ENCODE measurements around the gene RAB5IF.

DNA sequence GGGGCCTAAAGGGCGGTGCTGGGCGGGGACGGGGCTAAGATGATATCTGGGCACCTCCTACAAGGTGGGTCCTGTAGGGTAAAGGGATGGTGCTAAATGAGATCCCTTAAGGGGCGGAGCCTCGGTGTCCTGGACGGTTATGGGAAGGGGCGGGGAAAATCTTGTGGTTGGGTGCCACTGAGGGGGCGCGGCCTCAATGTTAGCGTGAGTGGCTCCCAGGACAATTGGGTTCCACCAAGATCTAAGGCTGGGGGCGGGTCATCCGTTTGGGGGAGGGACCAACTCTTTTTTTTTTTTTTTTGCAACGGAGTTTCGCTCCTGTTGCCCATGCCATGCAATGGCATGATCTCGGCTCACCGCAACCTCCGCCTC is 706 bp downstream of the SPAG4 start:
- PRO-cap = no peak

DNA sequence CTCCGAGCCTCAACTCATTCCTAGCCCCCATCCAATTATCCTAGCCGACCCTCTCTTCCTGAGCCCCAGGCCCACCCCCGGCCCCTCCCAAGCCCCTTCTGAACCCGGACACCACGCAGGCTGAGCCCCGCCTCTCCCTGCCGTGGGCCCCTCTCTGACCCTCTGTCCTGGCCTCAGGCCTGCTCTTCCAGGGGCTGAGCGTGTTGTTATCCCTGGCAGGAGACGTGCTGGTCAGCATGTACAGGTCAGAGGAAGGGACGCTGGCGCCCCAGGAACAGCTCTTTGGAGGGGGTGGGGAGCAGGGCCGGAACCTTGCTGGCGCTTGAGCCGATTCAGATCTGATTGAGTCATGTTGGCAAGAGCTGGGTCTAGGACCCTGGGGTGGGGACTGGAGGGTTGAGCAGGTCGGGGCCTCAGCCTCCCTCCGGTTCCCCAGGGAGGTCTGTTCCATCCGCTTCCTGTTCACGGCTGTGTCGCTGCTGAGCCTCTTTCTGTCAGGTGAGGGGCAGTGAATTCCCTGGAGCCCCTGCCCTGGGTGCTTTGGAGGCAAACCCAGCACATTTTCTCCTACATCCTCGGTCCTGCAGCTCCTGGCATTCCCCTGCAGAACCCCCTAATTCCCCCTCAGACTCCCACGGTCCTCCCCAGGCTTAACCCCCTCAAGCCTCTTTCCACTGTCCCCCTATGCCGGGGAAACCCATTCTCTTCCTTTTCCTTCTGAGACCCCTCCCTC is 1.9 kb downstream of the SPAG4 start:
- PRO-cap = no peak

- PRO-cap = no peak
Measured at GRCh38 chr20:35652494-35653222, 12.0 kb downstream of the CPNE1 start.

GRCh38 chr20:35701742-35702532 is 2.7 kb downstream of the ROMO1 start:
- PRO-cap = no peak

DNA sequence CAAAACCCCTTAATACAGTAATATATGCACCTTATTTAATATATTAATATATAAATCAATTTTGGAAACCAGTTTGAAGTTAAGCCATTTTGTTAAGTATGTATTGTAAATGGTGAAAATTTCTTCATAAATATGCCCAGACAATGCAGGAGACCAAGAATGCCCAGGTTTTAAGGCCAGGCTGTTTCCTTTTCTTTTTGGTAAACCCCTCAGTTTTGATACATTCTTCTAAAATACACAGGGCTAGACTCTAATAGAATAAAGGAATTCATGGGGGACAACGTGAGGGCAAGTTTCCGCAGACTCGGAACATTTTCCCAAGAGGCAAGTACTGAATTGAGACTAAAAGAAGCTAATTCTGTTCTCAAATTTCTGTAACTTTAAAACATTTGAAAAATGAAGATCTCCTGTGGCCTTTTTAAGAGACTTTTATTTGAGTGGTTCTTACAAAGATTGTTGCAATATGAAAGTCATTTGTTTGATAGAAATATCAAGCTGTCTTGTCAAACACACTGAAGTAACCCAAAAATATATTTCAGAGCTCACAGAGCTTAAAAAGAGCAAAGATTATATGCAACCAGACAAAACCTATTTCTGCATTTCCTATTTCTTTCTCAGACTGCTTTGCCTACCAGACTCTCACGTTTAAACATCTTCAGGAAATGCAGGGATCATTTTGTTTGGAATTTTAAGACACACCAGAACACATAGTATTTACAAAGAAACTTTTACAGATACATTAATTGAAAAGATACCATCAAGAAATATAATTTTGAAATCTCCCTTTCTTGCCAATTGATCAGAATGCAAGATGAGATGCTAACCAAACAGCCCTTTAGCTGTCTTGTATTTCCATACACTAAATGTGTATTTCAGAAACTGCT is 4.2 kb downstream of the ROMO1 start:
- PRO-cap = no peak

GRCh38 chr20:35726269-35726593 is 15.8 kb downstream of the RBM39 start:
- PRO-cap = no peak

DNA sequence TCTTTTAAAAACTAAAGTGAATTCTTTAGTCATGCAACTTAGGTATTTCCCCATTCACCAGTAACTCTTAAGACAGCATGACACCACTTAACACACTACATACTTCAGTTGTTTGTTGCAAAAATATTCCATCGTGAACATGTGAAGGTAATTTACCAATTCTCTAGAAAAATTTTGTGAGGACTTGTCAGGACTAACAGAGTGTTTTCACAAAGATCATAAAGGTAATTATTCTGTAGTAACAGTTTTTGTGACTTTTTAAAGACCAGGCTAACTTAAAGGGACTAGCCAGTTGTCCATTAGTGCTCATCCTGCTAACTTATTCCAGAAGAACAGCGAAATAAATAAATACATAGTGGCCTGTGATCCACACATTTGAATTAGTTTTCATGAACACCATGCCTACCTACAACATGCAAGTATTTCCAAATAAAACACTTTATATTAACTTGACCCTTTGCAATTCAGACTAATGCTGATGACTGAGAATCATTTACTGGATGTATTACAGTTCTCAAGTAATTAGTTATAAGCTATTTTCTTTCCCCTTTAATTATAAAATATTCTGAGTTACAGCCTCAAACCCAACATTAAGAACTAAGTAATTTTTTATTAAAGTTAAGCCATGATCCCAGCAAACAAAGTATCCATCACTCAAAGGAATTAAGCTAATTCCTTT is 11.9 kb downstream of the RBM39 start:
- PRO-cap = no peak

GRCh38 chr20:35886380-35886998 is 67.8 kb downstream of the SCAND1 start:
- PRO-cap = no peak

GRCh38 chr20:36050221-36051309 is 82.2 kb downstream of the CNBD2 start:
- PRO-cap = bidirectional peak, plus-strand start at chr20:36051073, minus-strand start at chr20:36050960

GRCh38 chr20:36085228-36085599 is 69.3 kb upstream of the EPB41L1 start:
- PRO-cap = no peak

DNA sequence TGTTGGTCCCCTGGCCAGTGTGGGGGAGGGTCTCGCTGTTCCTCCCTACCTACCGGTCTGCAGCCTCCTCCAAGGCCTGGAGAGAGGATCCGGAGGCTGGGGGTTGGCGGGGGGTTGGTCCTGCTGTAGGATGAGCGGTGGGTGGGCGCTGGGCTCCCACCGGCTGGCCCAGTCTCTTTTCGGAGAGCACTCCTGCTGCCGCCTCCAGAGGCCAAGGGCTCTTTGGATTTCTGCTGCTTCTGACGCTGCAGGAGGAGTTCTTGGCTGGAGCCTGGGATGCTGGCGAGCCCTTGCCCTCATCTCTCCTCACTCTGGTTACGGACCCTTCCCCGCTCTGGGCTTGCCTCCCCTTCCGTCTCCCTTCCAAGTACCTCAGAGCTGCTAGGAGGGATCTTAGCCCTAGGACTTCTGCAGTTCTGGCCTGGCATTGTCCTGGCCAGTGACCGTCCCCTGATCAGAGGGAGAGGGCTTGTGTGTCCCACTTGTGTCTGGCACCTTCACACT is 522 bp downstream of the EPB41L1 start:
- PRO-cap = no peak

GRCh38 chr20:36221484-36222250 is 14.6 kb upstream of the AAR2 start:
- PRO-cap = no peak

DNA sequence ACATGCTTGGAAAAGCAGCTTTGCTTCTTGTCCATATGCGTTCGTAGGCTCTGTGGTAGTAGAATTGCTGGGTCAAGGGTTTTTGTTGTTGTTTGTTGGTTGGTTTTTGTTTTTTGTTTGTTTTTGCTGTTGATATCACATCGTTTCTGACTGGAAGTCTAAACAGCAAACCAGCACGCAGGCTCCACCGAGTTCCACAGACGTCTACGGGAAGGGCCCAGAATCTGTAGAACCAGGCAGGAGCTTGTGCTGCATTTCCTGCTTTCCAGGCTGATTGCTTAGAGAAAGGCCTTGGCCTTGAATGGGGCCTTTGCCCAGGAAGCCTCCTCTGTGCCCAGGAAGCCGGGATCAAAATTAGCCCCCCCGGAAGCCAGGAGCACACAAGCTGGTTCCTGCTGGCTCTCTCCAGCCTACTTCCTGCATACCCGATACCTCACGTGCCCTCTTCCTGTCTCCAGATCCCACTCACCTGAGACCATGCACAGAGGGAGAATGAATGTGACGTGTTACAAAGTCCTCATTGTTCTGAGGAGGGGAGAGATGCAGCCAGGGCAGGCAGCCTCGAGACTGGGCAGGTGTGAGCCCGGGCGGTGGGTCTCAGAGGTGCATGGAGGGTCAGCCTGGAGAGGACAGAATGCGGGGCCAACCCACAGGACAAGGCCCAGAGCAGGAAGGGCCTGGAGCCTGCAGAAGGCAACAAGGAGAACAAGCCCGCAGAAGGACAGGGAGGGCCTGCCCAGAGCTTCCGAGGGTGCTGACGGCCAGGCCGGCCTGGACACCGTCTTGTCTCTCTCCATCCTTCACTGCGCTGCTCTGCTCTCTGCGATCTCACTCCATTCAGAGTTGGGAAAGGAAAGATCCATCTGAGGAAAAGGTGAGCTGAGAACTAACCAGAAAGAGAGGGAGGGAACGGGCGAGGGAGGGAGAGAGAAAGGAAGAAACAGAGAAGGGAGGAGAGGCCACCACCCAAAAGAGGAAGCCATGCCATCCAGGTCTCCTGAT is 34.9 kb upstream of the DLGAP4 start:
- PRO-cap = no peak

GRCh38 chr20:36465161-36465820 is 76.0 kb upstream of the MYL9 start:
- PRO-cap = no peak

- PRO-cap = no peak
Measured at GRCh38 chr20:36470538-36470744, 70.9 kb upstream of the MYL9 start.

GRCh38 chr20:36541731-36542727 is 710 bp downstream of the MYL9 start:
- PRO-cap = no peak

DNA sequence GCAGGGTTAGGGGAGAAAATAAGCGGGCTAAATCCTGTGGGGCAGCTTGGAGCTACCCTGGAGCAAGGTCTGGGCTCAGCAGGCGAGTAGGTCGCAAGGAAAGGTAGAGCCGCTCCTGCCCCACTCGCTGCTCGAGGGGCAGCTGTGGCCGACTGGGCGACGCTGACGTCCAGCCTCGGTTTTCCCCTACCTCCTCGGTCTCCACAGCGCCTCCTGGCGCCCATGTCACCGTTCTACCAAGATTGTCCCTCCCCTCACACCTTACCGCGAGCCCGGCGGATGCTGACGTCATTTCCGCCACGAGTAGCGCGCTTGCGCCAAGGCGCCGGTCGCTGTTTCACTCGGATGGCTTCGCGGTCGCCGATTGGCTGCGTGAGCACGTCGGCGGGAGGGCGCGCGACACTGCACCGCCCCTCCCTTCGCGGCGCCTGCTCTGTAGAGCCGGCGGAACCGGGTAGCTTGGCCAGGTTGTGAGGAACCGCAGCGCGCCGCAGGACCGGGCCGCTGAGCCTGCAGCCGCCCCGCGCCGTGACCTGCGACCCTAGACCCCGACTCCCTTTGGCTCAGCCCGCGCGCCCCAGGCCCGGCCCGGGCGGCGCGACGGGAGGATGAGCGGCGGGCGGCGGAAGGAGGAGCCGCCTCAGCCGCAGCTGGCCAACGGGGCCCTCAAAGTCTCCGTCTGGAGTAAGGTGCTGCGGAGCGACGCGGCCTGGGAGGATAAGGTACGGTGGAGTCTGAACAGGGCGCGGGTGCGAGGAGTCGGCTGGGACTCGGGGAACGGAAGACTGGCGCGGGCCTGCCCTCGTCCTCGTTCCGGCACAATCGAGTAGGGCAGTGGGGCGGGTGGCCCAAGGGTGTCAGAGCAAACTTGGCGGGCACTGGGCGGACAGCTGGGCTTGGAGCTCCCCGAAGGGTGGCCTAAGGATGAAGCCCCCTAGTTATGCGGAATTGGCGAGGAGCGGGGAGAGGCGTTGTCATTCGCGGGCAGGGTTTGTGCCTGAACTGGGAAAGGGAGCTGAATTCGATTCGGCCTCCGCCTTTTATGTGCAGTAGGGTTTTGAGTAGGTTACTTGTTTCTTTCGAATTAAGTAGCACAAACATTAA is at the start of gene RAB5IF:
RAB5IF (plus strand) TSS at position 436 of the 1,104 bp plus-strand sequence.
- PRO-cap = bidirectional peak, plus-strand start at position 436 of the sequence, minus-strand start at position 196 of the sequence

DNA sequence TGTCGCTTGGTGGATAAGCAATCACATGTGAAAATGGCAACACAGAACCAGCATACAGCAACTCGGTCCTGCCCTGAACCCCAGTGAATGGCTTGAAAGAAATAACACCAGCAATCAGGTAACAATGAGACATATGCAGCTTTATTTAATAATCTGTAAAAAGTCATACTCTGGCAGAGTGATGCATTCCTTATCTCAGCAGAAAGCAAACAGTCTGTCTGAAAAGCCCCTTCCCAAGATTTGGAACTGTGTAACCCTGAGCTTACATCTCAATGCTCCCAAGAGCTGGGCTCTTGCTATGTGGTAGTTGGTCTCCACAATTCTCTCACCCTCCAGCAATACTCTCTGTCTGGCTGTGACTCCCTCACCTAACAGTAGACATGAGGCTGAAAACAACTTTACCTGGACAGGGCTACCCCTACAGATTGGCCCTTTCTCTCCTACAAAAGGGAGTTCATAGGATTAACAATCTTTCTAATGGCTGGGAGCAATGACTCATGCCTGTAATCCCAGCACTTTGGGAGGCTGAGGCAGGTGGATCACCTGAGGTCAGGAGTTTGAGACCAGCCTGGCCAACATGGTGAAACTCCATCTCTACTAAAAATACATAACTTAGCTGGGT is 5.8 kb upstream of the SLA2 start:
- PRO-cap = no peak

DNA sequence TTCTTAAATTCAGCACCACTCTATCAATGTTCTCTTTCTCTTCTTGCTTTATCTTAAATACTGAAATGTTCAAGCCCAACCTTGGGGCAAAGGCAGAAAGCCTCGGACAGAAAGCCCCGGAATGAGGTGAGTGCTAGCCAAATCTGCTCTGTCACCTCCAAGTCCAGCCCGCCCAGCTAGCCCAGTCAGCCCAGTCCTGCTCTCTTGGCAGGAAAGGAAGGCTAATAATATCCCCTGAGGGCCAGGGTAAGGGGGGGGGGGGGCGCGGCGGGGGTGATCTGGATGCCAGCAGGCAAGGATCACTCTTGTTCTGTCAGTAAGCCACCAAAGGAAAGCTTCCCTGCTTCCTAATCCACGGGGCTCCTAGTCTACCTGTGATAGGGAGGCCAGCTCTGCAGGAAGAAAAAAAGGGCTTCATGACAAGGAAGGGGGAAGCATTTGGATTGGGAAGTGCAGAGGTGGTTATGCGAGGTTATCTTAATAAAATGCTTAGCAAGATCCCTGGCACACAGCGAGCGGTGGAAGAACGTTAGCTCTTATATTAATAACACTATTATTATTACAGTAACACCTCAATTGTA is 1.1 kb downstream of the NDRG3 start:
- PRO-cap = no peak

GRCh38 chr20:36757632-36758177 is 11.8 kb upstream of the NDRG3 start:
- PRO-cap = no peak

Measured in SP-49 (cell line).